ENCODE measurements around the genes SLC5A8, ARL1 and IGF1.

DNA sequence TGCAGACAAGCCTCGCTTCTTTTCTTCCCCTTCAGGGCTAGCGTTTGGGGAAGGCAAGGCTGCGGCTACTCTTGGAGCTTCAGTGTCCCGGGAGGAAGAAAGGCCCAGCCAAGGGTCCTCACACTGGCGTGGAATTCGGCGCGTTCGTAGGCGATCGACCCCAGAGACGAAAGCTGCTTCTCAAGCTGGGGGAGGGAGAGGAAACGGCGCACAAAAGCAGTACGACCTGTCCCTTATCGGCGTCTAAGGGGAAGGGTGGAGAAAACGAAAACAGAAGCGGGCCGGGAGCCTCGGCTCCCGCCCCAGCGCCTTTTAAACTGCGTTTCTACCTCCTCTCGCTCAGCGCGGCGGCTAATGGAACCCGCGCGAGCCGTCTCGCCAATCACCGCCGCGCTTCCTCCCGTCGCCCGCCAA lies 235 bp upstream of the TMPO start:
- PRO-cap, result bidirectional peak, plus-strand start outside the sequence, minus-strand start at position 327 of the sequence
- RAMPAGE, long total RNA, 4 experiments, result no peak in any of the 4 experiments

GRCh38 chr12:100564038-100564689 lies 9.3 kb upstream of the GAS2L3 start:
- PRO-cap, result no peak
- RAMPAGE, long total RNA, 4 experiments, result no peak in any of the 4 experiments

DNA sequence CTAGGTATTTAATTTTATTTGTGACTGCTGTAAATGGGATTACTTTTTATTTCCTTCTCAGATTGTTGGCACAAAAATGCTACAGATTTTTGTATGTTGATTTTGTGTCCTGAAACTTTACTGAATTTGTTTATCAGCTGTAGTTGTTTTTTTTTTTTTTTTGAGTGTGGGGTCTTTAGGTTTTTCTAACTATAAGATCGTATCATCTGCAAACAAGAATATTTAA lies 30.8 kb downstream of the GAS2L3 start:
- PRO-cap, result no peak
- RAMPAGE, long total RNA, 4 experiments, result no peak in any of the 4 experiments

DNA sequence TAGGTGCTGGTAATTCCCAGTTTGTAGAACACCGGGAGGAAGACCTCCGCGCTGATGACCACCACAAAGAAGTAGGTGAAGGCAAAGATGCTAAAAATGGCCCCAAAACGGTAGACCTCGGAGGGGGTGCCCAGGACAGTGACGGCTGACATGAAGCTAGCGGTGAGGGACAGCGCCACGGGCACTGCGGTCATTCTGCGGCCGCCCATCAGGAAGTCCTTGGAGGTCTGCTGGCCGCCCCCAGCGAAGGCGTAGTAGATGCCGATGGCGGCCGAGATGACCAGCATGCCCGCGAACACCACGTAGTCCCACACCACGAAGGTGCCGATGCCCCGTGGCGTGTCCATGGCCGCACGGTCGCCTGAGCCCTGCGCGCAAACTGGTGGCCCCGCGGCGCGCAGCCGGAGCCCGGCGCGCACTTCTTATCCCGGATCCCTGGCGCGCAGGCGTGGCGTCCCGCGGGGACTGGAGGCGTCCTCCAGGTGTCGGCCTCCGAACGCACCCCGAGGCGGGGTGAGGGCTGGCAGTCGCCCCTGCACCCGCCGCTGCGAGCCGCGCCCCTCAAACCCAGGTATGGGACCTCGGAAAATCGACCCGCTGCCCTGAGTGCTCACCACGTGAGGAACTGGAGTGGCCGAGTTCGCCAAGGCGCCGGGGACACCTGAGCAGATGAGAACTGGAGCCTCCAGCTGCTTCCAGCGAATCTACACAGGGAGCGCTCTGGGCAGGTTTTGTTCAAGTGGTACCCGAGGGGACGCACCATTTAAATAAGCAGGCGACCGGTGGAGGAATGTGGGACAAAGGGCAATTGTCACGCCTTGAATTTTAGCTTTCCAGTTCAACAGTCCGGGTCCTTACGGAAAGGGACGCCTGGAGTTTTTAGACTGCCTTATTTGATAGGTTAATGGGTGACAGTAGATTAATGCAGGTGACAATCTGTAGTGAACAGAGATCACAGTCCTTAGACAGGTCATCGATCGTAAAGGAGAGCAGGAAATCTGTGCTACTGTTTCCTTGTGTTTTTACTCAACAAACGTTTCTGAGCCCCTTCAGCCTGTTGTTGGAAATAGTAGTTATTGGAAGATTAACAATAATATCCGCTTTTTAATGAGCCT lies at the start of gene SLC5A8:
Gene SLC5A8 (minus strand): TSS at position 737 of the 1,115 bp plus-strand sequence.
- PRO-cap, result no peak
- RAMPAGE, long total RNA, 4 experiments, result no peak in any of the 4 experiments

DNA sequence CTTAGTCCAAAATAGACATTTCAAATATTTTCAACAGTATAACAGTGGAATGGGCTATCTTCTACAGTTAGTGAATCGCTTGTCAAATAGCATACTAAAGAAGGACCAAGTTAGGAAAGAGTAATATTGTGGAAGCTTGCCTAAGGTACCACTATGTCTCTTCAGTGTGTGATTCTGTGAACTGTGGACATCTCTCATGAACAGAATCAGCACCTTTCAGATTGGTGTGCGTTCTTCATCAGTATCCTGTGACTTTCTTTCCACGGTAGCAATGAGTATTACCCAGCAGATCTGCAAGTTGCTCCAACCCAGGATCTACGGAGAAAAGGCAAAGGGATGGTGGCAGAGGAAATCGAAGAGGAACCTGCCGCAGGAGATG lies 37.3 kb downstream of the UTP20 start:
- PRO-cap, result no peak
- RAMPAGE, long total RNA, 4 experiments, result no peak in any of the 4 experiments

- PRO-cap, result unidirectional peak, minus-strand start at chr12:101407677; bidirectional peak, plus-strand start at chr12:101408061, minus-strand start at chr12:101407759
- RAMPAGE, long total RNA, 4 experiments, result start-site peak on the minus strand in 4 of 4 experiments, at chr12:101407723-101407775 at its widest, 1,646 to 2,178 reads per replicate
These were observed at the start of gene ARL1 for GRCh38 chr12:101407065-101407878. ARL1 (minus strand) TSS chr12:101407772.

DNA sequence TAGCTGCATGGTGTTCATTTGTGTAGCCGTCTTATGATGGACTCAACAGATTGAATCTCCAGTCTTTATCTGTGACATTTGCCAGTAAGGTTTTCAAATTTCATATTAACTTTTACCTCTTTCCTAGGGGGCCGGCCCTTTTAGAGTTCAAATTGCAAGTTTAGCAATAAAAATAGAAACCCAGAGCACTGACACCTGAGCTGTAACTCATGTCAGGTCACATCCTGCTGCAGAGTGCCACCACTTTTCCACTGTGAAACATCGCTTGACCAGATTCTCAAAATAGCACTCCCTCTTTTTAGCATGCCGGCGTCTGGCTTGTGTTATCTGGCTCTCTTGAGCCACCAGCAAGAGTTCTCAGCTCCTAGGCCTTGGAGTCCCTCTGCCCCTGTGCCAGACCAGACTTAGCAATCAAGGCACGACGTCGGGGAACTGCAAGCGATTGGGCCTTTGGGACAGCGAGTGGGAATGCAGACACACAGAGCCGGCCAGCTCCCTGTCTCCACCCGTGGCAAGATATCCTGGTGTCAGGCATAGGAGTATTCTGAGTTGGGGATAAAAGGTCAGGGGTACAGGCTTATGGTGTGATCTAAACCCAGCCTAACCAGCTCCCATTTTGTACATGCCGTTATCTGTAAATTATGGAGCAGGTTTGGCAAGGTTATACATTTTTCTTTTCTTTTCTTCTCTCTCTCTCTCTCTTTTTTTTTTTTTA lies 52.5 kb downstream of the SPIC start:
- PRO-cap, result no peak
- RAMPAGE, long total RNA, 4 experiments, result no peak in any of the 4 experiments

DNA sequence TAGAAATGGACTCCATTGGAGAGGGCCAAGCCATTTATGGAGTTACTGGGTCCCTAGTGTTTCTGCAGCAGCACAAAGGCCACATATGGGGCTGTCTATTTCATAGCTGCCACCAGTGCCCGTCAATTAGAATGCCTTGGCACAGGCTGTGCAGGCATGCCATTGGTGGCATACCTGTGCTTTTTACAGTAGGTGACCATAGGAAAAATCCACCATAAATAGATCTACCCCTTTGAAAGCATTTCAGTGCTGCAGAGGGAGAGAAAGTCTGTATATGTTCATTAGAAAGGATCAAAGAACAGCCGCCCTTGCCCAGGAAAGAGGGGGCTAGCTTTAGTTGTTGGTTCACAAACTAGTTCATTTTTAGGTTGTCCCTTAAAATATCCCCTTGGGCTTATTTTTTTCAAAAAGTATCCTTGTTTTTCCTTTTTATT lies 13.2 kb downstream of the MYBPC1 start:
- PRO-cap, result no peak
- RAMPAGE, long total RNA, 4 experiments, result no peak in any of the 4 experiments

DNA sequence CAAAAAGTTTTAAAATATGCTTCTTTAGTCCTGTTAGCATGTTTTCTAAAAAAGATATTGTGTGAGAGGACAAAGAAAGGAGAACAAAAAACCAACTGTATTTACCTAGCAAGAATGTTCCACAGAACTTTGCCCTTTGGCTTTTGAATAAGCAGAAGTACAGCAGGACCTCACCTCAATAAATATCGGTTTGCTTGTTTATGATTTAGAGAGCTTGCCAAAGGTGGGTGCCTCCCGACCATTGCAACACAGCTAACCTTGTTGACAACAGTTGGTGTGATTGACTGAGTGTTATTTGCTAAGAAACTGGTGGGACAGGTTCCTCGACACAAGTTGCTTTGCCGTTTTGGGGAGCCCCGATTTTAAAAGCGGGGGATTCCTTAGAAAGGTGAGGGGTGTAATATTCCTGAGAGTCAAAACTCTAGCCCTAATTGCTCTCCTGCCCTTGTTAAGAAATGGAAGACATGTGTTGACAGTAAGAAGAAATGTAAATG lies 13.6 kb downstream of the MYBPC1 start:
- PRO-cap, result no peak
- RAMPAGE, long total RNA, 4 experiments, result no peak in any of the 4 experiments

GRCh38 chr12:101729351-101730239 lies 9.7 kb downstream of the SYCP3 start:
- PRO-cap, result no peak
- RAMPAGE, long total RNA, 4 experiments, result no peak in any of the 4 experiments

- PRO-cap, result no peak
- RAMPAGE, long total RNA, 4 experiments, result start-site peak on the minus strand in 1 of 4 experiments, at chr12:101761137-101761257 at its widest, 13 reads per replicate
These were observed 22.0 kb upstream of the SYCP3 start for GRCh38 chr12:101761123-101761895.

DNA sequence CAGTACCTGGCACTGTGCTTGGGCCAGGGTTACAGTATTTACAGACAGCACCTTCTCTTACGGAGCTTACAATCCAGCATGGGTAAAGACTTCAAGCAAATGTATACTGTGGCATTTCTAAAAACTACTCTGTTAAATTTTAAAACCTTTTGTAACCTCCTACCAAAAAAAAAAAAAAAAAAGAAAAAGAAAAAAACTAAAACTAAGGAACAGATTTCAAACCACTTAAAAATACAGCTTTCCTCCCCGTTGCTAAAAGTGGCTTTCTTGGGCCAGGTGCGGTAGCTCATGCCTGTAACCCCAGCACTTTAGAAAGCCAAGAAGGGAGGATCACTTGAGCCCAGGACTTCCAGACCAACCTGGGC lies 936 bp downstream of the GNPTAB start:
- PRO-cap, result no peak
- RAMPAGE, long total RNA, 4 experiments, result no peak in any of the 4 experiments

- PRO-cap, result no peak
- RAMPAGE, long total RNA, 4 experiments, result no peak in any of the 4 experiments
These were observed 465 bp downstream of the DRAM1 start for GRCh38 chr12:101877830-101878259.

DNA sequence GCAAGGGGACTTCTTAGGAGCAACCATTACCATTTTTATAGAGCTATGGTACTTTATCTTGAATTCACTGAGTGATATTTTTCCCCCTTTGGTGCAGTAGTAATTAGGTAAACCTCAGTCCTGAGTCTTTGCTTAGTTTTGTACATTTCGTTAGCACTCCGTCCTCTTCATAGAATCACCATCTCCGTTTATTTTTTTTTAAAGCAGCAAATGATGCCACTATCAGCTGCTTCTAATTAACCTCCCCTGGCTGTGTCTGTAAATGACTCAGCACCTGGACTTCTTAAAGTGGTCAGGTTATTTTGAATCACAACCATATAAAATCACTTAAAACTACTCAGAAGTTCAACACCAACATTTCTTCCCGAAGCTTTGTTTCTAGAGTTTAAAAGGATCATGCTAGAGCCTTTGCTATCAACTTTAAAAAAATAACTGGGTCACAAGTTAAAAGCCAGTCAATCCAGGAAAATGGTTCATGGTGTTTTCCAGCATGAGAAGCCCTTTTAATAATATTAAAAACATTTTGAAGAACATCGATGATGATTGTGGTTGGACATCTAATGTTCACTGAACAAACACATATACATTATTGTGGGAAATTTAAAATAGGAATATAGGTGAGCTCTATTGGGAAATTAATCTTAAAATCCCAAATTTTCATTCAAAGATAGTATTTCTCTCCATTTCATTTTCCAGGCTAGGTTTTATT lies 6.2 kb upstream of the WASHC3 start:
- PRO-cap, result no peak
- RAMPAGE, long total RNA, 4 experiments, result no peak in any of the 4 experiments

DNA sequence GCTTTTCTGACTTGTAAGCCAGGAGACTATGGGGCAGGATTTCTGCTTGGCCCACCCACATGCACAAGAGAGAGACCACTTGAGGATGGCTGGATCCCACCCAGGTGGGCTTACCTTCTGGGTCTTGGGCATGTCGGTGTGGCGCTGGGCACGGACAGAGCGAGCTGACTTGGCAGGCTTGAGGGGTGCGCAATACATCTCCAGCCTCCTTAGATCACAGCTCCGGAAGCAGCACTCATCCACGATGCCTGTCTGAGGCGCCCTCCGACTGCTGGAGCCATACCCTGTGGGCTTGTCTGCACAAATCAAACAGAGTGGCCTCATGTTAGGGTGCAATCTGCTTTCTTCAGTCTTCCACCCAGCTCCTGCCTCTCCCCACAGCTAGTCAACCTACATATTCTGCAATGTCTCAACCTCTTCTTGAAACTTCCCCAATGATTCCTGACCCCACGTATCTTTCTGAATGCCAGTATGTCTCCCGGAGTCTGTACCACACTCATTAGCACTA lies 60.9 kb downstream of the IGF1 start:
- PRO-cap, result no peak
- RAMPAGE, long total RNA, 4 experiments, result no peak in any of the 4 experiments

DNA sequence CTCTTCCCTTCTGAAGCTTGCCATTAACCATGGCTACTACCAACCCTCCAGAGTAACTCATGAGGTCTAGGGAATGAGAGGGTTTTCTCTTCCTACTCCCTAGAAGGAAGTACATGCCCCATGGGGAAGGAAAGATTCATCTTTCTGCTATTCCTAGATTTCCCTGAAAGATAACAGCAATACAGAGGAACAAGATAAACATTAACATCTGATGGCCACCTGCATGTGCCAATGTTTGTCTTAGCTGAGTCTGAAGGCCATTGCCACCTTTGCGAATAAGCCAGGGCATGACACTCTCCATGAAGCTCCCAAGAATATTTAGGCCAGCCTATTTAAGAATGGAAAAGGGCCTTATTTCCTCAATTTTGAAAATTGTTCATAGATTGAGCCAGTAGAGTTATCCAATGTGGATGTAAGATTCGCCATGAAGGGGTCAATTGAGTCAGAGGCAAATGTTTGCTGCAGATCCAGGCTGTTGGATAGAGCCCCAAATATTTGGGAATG lies 26.0 kb downstream of the IGF1 start:
- PRO-cap, result no peak
- RAMPAGE, long total RNA, 4 experiments, result no peak in any of the 4 experiments

GRCh38 chr12:102480197-102481000 lies at the start of gene IGF1:
IGF1 (minus strand) TSS chr12:102480563.
- PRO-cap, result no peak
- RAMPAGE, long total RNA, 4 experiments, result start-site peak on the minus strand in 2 of 4 experiments, at chr12:102480446-102480566 at its widest, 24 to 43 reads per replicate

DNA sequence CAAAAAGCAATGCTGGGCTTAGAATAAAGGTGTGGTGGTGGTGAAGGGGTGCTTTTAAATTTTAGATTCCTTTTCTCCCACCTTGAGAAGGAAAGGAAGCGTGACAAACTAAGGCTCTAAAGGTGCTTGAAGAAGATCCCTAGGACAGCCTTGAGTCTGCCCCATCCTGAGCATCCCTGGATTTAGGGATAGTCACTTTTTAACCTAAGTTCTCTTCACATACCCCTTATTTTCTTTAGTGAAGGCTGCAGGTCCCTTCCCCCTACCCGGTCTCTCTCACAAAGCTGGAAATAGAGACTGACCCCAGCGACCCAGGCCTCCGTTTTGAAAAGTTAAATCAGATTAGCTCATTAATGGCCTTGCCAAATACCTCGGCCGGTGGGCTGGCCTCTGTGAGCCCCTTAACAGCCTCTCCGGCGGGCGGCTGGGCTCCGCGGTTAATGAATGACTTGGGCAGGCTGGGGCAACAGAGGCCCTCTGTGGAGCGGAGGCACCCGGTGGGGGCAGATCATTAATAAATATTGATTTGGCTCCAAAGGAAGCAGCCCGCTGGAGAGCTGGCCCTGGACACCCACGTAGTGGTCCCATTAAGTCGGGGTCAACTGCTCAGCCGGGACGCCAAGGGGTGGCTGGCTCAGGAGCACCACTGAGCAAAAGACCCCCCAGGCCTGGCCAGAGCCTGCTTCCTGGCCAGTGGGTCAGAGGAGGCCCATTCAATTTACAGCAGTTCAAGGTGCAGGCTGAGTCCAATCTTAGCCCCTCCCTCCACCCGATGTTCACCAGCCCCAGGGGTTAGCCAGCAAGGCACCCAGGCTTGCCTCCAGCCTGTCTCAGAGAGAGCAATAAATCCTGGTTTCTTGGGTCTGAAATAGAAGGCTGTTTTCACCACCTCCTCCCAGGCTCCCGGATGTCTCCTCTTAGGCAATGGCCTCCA lies 31.8 kb downstream of the PAH start:
- PRO-cap, result no peak
- RAMPAGE, long total RNA, 4 experiments, result no peak in any of the 4 experiments

DNA sequence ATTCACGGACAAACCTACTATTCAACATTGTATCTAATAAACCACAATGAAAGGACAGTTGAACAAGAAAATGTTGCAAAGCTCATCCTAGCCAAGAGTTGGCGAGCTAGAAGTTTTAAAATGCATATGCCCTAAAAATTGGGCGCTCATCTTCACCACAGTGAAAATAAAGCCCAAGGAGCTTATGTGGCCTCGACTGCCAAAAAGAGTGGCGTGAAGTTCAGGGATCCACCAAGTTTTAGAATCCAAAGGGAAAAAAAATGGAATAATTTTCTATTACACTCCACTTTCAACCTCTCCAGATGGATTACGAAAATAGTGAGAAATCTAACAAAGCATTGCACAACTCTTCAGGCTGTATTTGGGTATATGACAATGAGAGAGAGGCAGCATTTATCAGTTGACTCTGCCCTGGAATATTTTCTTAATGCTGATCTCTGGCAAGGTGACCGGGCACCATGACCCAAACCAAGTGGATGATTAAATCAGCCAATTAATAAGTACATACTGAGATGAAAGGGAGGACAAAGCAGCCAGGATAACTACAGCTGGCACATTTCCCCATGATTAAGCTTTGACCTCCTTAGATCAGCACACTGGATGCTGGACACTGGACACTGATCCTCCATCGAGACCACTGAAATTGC lies 218.0 kb downstream of the ASCL1 start:
- PRO-cap, result no peak
- RAMPAGE, long total RNA, 4 experiments, result no peak in any of the 4 experiments

- PRO-cap, result no peak
- RAMPAGE, long total RNA, 4 experiments, result no peak in any of the 4 experiments
These were observed 61.7 kb downstream of the C12orf42 start for GRCh38 chr12:103433871-103434620.